Caco-2 (cell line): Measurements from ENCODE around the gene CD300LF.

GRCh38 chr17:74512376-74513278, 18.6 kb downstream of the CD300LB start:
- PRO-cap: no peak
- RRBS: no CpG with 5 or more reads among the region's 9 CpGs

- PRO-cap: no peak
- RRBS: no CpG with 5 or more reads among the region's 5 CpGs
Observed at GRCh38 chr17:74520058-74520571, 11.2 kb downstream of the CD300LB start.

DNA sequence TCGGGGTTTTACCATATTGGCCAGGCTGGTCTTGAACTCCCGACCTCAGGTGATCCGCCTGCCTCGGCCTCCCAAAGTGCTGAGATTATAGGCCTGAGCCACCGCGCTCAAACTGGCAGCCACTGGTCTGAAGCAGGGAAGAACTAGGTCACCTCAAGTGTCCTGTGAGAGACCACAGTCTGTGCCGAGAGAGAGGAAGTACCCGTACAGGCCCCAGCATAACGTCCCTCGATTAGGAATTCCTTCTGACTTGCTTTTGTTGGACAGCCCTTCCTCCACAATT, 13.7 kb upstream of the CD300E start:
- PRO-cap: no peak
- RRBS: no CpG with 5 or more reads among the region's 10 CpGs

- PRO-cap: no peak
- RRBS: no CpG with 5 or more reads among the region's 7 CpGs
Observed at GRCh38 chr17:74712842-74713146, at the start of gene CD300LF. TSS of gene CD300LF (minus strand) at chr17:74712923.

DNA sequence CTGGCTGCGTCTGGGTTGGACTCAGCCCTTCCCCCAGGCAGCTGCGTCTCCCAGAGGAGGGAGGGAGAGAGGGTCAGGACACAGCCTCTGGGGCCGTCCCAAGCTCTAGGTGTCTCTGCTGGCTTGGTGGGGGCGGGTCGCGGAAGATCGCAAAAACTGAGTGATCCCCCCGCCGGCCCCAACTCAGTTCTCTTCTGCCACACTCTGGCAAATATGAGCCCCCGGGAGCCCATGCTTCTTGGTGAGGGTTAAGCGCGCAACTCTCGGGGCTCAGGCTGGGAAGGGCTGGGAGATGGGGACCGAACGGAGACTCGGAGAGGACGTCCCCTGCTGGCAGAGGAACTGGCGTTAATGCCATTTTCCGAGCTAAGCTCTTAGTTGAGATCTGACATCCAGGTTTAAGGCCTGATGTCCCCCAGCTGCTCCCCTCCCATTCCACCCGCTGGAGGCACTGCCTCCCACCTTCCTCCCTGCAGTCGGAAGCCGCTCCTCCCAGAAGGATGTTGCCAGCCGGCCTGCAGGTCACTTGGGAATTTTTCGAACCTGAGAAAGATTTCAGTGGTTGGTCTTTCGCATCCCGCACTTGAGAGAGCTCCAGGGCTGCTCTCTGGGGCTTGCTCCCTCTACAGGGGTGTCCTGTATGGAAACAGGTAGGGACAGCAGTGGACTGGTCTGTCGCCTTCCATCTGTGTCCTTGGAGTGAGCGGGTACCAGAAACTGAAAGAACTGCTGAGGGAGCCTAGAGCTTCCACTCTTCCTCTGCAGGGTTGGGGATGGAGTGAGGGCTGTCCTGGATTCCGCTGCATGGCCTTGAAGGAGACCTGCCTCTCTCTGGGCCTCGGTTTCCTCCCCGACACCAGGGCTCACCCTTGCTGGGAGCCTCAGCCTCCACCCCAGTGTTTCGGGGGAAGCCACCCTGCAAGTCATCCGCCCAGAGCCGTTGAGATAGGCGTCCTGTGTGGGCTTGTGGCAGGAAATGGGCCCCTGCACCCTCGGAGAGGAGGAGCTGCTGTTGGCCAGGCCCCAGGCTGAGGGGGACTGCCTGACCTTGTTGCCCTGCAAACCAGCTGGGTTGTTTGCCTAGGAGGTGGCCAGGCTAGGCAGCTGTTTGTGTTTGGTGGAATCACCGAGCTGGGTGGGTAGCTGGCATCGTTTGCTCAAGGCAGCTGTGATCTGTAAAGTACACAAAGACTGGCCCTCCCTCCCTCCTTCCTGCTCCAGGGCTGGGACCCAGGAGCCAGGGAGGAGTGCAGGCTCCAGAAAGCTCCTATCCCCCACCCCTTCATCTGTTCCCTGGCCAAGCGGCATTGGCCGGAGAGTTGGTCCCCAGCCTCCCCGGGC, 832 bp downstream of the RAB37 start:
- PRO-cap: bidirectional peak, plus-strand start at position 473 of the sequence, minus-strand start at position 353 of the sequence
- RRBS: 0% methylated on average over 1 of the region's 41 CpGs

GRCh38 chr17:74763829-74764551, 12.2 kb downstream of the NAT9 start:
- PRO-cap: bidirectional peak, plus-strand start at chr17:74764297, minus-strand start at chr17:74764164
- RRBS: 5% methylated on average over 3 of the region's 11 CpGs

- PRO-cap: no peak
- RRBS: no CpG with 5 or more reads among the region's 11 CpGs
Observed at GRCh38 chr17:74768788-74769577, 7.2 kb downstream of the NAT9 start.

- PRO-cap: no peak
- RRBS: no CpG with 5 or more reads among the region's 22 CpGs
Observed at GRCh38 chr17:74788344-74789048, 12.2 kb downstream of the TMEM104 start.

- PRO-cap: no peak
- RRBS: no CpG with 5 or more reads among the region's 12 CpGs
Observed at GRCh38 chr17:75091775-75092329, 4.1 kb downstream of the SLC16A5 start.

- PRO-cap: no peak
- RRBS: no CpG with 5 or more reads among the region's 1 CpG
Observed at GRCh38 chr17:75148489-75148781, 5.9 kb downstream of the JPT1 start.

DNA sequence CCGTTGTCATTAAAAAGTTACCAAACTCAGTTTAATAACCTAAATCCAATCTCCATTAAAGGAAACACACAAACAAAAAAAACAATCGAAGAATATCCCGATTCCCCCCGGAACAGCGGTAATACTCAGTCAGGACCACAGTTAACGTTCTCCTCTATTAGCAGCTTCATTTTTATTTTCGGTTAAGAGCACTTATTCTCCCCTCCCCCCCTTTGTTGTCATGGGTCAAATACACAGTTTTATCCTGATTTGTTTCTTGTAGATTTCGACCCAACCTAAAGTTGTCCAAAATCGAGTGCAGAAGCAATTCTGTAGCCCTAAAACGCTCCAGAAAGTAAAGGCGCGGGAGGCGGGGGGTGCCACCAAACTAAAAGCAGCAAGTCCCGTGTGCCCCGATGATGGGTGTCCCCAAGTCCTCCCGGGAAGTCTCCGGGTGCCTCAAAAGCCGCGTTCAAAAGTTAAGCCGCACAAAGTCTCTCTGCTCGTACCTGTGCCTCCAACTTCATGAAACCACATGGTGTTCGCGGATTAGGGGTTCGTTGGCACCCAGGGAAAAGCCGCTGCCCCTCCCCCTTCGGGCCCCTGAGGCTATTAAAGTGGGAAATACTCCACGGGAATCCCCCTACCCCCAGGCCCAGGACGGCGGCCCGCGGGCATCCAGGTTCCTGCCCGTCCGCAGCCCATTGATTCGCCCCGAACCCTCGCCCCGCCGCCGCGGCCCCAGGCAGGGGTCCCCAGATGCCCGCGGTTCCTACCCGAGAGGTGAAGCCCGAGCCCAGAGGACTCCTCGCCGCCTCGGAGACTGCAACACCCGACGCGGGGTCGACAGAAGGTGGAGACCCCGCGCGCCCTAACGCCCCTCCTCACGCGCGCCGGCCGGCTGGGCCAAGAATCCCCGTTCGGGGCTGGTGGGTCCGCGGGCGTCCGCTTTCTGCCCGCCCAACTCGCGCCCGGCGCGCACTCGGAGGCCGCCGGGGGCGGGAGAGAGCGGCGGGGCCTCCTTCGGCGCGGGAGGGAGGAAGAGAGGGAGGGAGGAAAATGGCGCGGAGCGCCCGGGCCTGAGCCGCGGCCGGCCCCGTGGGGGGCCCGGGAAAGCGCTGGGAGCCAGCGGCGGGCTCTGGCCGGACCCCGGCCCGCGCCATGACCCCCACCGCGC, 754 bp downstream of the SUMO2 start:
- PRO-cap: bidirectional peak, plus-strand start at position 1,025 of the sequence, minus-strand start at position 963 of the sequence
- RRBS: 3% methylated on average over 25 of the region's 99 CpGs

GRCh38 chr17:75249928-75250782, 11.3 kb downstream of the GGA3 start:
- PRO-cap: no peak
- RRBS: no CpG with 5 or more reads among the region's 16 CpGs

DNA sequence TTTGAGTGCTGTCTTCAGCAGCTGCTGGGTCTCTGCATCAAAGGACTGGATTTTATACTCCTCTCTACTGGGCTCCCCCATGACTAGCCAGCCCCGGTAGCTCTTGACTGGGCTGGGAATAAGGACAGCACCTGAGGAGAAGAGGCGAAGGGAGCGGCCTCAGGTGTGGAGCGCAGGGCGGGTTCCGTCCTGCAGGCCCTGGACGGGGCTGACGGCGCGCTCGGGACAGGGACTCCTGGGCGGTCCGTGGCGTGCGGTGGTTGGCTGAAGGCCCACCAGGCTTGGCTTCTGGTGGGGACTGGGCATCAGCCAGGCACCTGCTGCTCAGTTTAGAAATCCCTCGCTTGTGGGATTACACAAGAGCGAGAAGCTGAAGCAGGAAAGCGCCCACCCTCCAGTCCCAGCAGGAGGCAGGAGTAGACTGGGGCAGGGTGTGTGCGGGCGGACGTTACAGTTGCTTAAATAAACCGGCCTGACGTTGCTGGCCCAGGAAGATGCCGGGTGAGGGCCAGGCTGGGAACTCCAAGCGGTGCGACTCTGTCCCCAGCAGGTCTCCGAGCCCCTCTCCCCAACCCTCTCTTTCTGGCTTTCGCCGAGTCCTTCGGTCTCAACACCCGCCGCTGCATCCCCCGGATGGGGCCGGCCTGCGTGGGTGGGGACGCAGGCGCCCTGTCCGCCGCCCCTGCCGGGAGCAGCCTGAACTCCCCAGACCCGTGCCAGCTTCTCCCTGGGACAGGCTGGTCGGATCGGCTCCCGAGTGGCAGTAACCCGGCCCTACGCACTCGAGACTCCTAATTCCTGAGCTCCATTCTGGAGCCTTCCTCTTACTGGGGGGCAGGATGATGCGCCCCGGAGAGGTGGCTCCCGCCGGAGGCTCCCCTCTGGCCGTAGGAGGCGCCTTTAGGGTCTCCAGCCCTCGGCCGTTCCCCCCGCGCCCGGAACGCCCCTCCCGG, 640 bp downstream of the MIF4GD start:
- PRO-cap: bidirectional peak, plus-strand start at position 489 of the sequence, minus-strand start at position 423 of the sequence
- RRBS: 2% methylated on average over 29 of the region's 60 CpGs

DNA sequence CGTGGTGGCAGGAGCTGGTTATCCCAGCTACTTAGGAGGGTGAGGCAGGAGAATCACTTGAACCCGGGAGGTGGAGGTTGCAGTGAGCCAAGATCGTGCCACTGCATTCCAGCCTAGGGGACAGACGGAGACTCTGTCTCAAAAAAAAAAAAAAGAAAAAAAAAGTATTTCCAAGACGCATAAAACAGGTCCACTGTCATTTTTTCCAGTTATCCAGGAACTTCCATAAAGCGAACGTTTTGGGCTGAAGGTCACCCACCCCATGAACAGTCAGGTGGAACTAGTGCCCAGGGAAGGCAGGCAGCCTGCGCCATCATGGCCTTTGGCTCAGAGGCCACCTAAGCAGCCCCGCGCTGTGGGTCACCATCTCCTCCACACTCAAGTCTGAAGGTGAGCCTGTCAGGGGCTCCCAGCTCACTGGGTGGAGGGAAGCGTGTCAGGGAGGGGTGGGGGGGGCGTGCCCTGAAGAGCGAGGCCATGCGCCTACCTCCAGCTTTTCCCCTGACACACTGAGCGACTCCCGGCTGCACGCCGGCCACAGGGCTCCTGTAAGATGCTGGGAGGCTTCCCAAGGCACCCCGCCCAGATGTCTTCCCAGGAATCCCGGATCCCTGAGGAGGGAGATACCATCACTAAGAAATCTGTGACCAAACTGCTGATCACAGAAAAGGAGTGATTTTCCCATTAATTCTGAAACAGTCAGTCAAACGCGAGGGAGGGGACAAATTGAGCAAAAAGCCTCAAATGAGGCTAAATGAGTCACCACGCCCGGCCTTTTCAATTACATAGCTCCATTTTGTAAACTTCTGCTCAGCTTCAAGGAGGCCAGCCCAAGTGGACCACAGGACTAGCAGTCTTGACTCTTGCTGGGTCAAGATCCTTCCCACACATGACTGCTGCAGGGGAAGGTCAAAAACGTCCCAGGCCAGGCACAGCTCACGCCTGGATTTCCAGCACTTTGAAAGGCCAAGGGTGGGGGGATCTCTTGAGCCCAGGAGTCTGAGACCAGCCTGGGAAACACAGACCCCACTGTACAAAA, 26.4 kb upstream of the SLC25A19 start:
- PRO-cap: no peak
- RRBS: 98% methylated on average over 3 of the region's 26 CpGs

GRCh38 chr17:75341453-75341859, 52.2 kb upstream of the SLC25A19 start:
- PRO-cap: no peak
- RRBS: no CpG with 5 or more reads among the region's 2 CpGs

DNA sequence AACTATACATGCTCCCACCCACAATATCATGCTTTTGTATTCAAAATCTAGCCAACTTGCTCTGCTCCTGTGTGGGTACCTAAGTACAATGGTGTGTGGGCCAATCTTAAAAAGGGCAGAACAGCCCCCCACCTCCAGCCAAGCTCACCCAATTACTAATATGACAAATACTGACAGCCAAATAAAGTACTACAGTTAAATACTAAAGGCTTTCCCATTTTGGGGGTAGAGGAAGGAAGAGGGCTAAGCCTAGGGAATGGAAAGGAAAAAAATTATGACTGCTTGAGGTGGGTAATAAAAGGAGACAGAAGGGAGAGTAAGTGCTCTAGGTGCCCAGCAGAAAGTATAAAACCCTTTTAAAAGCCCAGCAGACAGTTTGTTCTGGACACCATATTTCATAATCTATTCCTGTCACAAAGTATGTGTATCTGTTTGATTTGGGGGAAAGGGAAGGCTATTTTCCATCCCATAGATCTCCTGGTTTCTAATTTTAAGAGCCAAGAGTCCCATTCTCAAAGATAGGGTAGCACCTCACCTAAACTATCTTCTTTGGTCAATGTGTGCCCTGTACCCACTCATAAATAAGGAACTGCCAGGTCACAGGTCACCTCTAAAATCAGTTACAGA, 42.7 kb downstream of the GRB2 start:
- PRO-cap: no peak

DNA sequence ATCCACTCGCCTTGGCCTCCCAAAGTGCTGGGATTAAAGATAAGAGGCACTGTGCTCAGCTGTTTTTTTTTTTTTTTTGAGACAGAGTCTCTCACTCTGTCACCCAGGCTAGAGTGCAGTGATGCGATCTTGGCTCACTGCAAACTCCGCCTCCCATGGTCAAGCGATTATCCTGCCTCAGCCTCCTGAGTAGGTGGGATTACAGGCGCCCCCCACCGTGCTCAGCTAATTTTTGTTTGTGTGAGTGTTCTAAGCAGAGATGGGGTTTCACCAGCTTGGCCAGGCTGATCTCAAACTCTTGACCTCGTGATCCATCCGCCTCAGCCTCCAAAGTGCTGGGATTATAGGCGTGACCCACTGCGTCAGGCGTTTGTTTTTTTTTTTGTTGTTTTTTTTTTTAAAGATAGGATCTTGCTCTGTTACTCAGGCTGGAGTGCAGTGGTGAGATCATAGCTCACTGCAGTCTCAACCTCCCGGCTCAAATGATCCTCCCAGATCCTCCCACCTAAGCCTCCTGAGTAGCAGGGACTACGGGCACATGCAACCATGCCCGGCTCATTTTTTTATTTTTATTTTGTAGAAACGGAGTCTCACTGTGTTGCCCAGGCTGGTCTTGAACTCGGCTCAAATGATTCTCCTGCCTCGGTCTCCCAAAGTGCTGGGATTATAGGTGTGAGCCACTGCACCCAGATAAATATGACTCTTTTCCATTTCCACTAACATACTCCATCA, 37.2 kb downstream of the GRB2 start:
- PRO-cap: no peak
- RRBS: 98% methylated on average over 1 of the region's 17 CpGs

DNA sequence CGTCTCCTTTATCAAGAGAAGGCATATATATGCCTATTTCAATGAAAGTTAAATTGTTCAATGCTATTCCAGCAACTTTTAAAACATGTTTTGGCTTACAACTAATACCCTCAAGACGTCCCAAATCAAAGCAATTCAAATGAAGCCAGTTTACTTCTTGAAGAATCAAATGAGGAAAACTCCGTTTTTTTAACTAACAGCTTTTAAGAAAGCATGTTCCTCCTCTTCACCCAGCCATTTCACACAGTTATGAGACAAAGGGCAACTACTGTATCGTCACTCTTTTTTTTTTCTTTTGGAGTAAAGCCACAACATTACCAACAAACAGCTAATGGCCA, 14.7 kb downstream of the GRB2 start:
- PRO-cap: no peak
- RRBS: no CpG with 5 or more reads among the region's 4 CpGs

GRCh38 chr17:75404665-75405386, 652 bp downstream of the GRB2 start:
- PRO-cap: bidirectional peak, plus-strand start at chr17:75405130, minus-strand start at chr17:75404926
- RRBS: 3% methylated on average over 18 of the region's 42 CpGs

- PRO-cap: no peak
- RRBS: no CpG with 5 or more reads among the region's 10 CpGs
Observed at GRCh38 chr17:75455383-75455836, 1.0 kb upstream of the TMEM94 start.